ENCODE results near the genes PTCHD4, IL17F and TMEM14A.

GRCh38 chr6:47741734-47742319, 40.0 kb upstream of the OPN5 start:
- RRBS, 2 experiments: no CpG with 5 or more reads among the region's 3 CpGs
CAGE:
- cytosol, long polyA minus RNA: no peak
- cytosol, long polyA plus RNA: no peak
- long polyA plus RNA: no peak
- nucleus, long polyA minus RNA: no peak
- nucleus, long polyA plus RNA: no peak

DNA sequence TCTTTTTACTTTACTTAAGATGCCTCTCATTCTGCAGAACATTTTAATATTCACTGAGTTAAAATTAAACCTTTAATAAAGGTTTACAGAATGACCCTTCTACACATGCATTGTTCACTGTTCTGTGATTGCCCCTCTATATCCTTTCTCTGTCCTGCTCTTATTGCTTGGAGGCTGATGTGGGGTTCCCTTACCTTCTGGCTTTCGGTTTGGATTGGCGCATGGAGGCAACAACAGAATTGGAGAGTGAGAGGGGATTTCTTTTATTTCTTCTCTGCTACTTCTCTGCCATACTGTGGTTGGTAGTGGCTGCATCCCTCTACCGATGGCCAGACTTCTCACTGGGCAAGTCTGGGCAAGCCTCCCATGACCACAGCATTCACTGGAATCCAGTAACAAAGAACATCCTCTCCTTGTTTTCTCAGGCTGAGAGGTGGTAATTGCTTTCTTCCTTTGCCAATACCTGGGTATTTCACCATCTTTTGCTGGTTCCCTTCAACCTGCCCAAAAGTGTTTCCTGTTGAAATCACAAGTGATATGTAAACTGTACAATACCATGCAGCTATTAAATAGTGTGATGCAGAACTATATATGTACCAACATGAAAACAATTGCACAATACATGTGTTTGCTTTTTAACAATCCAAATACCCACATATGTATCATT, at the start of gene PTCHD4:
TSS of gene PTCHD4 (minus strand) at position 343 of the 667 bp plus-strand sequence.
- RRBS, 2 experiments: no CpG with 5 or more reads among the region's 3 CpGs
CAGE:
- cytosol, long polyA minus RNA: start-site peak on the minus strand centred at position 311 of the sequence, 33 bp wide, 554 reads
- cytosol, long polyA plus RNA: start-site peak on the minus strand centred at position 320 of the sequence, 50 bp wide, 767 and 1,096 reads in 2 replicates
- long polyA plus RNA: start-site peak on the minus strand centred at position 325 of the sequence, 58 bp wide, 653 and 713 reads in 2 replicates
- nucleus, long polyA minus RNA: no peak
- nucleus, long polyA plus RNA: start-site peak on the minus strand centred at position 345 of the sequence, 100 bp wide, 2,688 and 3,489 reads in 2 replicates

DNA sequence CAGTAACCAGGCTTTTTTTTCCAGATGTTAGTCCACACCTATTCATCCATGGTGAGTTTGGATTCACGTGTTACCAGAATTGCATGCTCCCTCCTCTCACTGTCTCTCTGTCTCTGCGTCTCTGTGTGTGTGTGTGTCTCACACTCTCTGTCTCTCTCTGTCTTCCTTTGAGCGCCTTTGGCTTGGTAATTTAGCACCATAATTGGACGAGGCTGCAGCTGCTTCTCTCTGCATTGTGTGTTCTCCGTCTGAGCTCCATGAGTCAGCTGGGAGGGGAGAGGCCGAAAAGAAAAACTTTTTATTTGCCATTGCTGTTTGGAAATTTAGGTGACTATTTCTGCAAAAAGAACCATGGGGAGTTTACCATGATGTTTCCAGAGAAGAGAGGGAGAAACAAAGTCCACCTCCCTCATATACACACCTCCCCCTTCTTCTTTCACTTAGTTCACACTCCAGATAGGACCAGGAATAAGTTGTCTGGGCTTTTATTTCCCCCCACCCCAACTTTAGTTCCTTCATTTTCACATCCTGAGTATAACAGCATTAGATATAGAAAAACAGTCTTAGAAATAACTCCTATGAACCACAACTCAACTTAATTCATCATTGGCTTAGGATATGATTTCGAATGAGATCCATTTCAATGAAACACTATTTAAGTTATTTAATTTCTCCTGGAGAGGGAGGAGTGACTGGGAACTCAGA, 3.6 kb downstream of the TFAP2B start:
- RRBS, 2 experiments: no CpG with 5 or more reads among the region's 7 CpGs
CAGE:
- cytosol, long polyA minus RNA: no peak
- cytosol, long polyA plus RNA: no peak
- long polyA plus RNA: no peak
- nucleus, long polyA minus RNA: no peak
- nucleus, long polyA plus RNA: no peak

GRCh38 chr6:50842386-50842705, 23.7 kb downstream of the TFAP2B start:
- RRBS, 2 experiments: no CpG with 5 or more reads among the region's 2 CpGs
CAGE:
- cytosol, long polyA minus RNA: no peak
- cytosol, long polyA plus RNA: no peak
- long polyA plus RNA: no peak
- nucleus, long polyA minus RNA: no peak
- nucleus, long polyA plus RNA: no peak

GRCh38 chr6:50843824-50844398, 25.2 kb downstream of the TFAP2B start:
- RRBS, 2 experiments: 3 to 5% methylated on average over 6 of the region's 22 CpGs
CAGE:
- cytosol, long polyA minus RNA: no peak
- cytosol, long polyA plus RNA: no peak
- long polyA plus RNA: no peak
- nucleus, long polyA minus RNA: no peak
- nucleus, long polyA plus RNA: no peak

- RRBS, 2 experiments: no CpG with 5 or more reads among the region's 2 CpGs
CAGE:
- cytosol, long polyA minus RNA: no peak
- cytosol, long polyA plus RNA: no peak
- long polyA plus RNA: no peak
- nucleus, long polyA minus RNA: no peak
- nucleus, long polyA plus RNA: no peak
These were observed 142.2 kb downstream of the TFAP2B start for GRCh38 chr6:50960950-50961283.

GRCh38 chr6:51738582-51738973, 348.8 kb downstream of the PKHD1 start:
- RRBS, 2 experiments: no CpG with 5 or more reads among the region's 1 CpG
CAGE:
- cytosol, long polyA minus RNA: no peak
- cytosol, long polyA plus RNA: no peak
- long polyA plus RNA: no peak
- nucleus, long polyA minus RNA: no peak
- nucleus, long polyA plus RNA: no peak

DNA sequence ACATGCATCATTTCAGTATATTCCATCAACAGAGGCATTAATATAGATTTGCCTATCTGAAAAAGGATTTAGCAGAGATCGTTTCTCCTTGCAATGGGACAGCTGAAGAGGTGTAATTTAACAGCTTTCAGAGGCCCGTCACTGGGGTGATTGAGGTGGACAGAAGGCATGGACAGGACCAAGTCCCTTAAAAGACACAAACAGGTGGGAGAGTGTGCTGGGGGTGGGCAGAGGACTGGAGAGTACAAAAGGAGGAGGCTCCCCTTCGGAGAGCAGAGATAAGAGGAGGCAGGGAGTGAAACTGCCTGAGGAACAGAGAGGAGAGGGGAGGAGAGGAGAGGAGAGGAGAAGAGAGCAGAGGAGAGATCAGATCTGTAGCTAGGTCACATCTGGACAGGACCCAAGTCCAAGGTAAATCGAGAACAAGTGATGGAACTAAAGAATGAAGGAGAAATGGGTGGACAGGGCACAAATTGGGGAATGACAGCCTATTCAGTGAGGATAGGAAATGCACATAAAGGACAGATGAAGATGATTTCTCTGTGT, 48.7 kb upstream of the PKHD1 start:
- RRBS, 2 experiments: no CpG with 5 or more reads among the region's 4 CpGs
CAGE:
- cytosol, long polyA minus RNA: no peak
- cytosol, long polyA plus RNA: no peak
- long polyA plus RNA: no peak
- nucleus, long polyA minus RNA: no peak
- nucleus, long polyA plus RNA: no peak

- RRBS, 2 experiments: no CpG with 5 or more reads among the region's 1 CpG
CAGE:
- cytosol, long polyA minus RNA: no peak
- cytosol, long polyA plus RNA: no peak
- long polyA plus RNA: no peak
- nucleus, long polyA minus RNA: no peak
- nucleus, long polyA plus RNA: no peak
These were observed at the start of gene IL17F for GRCh38 chr6:52244417-52244529. IL17F (minus strand) TSS chr6:52244500.

GRCh38 chr6:52285214-52285564, 647 bp upstream of the MCM3 start:
- RRBS, 2 experiments: no CpG with 5 or more reads among the region's 7 CpGs
CAGE:
- cytosol, long polyA minus RNA: no peak
- cytosol, long polyA plus RNA: no peak
- long polyA plus RNA: no peak
- nucleus, long polyA minus RNA: no peak
- nucleus, long polyA plus RNA: no peak

DNA sequence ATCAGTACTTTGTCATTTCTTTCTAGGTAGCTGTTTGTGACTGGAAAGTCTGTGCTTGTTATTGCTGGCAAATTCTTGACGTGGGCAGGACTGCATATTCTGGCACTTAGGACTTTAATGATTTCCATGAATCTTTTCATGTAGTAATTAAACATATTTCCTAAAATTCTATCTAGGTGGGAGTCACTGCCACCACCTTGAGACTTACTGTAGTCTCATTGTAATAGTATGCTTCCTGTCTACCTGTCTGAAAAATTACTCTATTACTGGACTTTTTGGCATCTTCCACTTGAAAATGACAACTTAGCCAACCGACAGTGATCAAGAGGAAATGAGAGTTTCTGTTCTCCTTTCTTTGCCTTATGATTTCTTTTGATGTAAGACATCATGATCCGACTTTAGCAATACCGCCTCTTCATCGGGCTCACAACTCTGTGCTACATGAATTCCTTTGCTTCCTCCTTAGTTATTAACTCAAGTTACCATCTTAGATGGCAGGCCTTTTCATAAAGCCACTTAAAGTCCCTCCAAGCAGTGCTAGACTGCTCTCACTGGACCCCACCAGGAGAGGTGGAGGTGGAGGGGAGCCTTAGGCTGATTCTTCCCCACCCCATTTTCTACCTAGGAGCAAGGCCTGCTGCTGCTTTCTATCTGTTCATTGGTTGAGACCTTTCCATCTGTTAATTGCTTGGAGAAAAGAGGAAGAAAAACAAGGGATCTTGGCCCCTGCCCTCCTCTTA, 21.4 kb upstream of the MCM3 start:
- RRBS, 2 experiments: no CpG with 5 or more reads among the region's 5 CpGs
CAGE:
- cytosol, long polyA minus RNA: no peak
- cytosol, long polyA plus RNA: no peak
- long polyA plus RNA: no peak
- nucleus, long polyA minus RNA: no peak
- nucleus, long polyA plus RNA: no peak

GRCh38 chr6:52370183-52370686, 8.3 kb downstream of the PAQR8 start:
- RRBS, 2 experiments: no CpG with 5 or more reads among the region's 5 CpGs
CAGE:
- cytosol, long polyA minus RNA: no peak
- cytosol, long polyA plus RNA: no peak
- long polyA plus RNA: no peak
- nucleus, long polyA minus RNA: no peak
- nucleus, long polyA plus RNA: no peak

DNA sequence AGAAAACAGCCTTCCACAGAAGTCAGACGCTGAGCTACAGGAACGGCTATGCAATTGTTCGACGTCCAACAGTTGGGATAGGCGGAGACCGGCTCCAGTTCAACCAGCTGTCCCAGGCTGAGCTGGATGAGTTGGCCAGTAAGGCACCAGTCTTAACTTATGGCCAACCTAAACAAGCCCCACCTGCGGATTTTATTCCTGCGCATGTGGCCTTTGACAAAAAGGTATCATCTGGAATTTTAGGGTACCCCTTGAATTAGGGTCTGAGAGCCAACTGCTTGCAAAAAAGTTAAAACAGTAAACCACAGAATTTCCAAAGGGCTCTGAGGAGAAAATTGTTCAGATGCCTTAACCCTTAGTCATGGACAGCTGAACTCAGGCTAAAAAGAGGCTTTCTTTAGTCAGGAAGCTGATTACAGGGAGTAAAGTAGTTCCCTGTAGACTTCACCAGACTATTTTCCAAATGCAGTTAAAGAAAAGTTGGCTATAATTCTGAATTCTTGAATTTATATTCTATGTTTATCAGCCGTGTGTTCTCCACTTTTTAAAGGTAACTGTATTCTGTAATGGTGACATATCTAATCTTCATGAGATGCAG, 3.9 kb downstream of the EFHC1 start:
- RRBS, 2 experiments: no CpG with 5 or more reads among the region's 9 CpGs
CAGE:
- cytosol, long polyA minus RNA: no peak
- cytosol, long polyA plus RNA: no peak
- long polyA plus RNA: no peak
- nucleus, long polyA minus RNA: no peak
- nucleus, long polyA plus RNA: no peak

DNA sequence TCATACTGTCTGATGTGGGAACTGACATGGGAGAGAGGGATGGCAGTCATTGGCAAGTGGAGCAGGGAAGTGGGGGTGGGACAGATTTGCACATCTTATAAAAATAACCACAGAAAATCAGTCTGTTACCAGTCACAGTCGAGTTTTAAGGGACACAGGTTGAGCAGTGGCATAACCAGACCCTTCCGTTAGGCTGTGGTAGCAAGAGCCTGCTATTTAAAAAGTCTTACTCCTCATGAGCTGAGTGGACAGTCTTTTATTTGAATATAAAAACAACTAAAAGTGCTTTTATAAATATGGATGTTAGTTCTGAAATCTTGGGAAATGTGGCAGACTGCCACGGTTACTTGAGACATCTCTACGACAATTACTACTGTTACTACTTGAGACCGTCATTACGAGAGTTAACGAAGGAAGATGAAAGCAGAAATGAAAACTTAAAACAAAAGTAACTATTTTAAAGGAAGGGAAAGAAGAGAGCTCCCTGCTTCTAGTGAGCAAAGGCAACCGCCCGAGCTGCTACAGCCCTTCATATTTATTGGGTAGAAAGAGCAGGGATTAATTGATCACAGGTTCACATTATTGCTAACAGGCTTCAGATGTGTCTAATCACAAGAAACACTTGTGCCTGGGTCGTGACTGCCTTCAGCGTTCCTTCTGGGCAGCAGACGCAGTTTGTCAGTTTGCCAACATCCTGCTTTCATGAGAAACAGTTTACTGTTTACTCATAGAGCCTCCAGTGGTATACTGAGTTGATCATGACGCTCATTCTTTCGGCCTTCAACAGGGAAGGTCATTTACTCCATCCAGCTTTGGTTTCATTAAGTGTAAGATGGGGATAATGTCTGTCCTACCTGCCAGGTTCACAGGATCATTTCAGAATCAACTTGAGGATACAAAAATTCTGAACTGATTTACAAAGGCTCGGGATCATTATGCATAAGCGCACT, 71.4 kb downstream of the EFHC1 start:
- RRBS, 2 experiments: no CpG with 5 or more reads among the region's 16 CpGs
CAGE:
- cytosol, long polyA minus RNA: no peak
- cytosol, long polyA plus RNA: no peak
- long polyA plus RNA: no peak
- nucleus, long polyA minus RNA: no peak
- nucleus, long polyA plus RNA: no peak

GRCh38 chr6:52511959-52512696, 64.7 kb downstream of the TRAM2 start:
- RRBS, 2 experiments: no CpG with 5 or more reads among the region's 9 CpGs
CAGE:
- cytosol, long polyA minus RNA: no peak
- cytosol, long polyA plus RNA: no peak
- long polyA plus RNA: no peak
- nucleus, long polyA minus RNA: no peak
- nucleus, long polyA plus RNA: no peak

- RRBS, 2 experiments: no CpG with 5 or more reads among the region's 3 CpGs
CAGE:
- cytosol, long polyA minus RNA: no peak
- cytosol, long polyA plus RNA: no peak
- long polyA plus RNA: no peak
- nucleus, long polyA minus RNA: no peak
- nucleus, long polyA plus RNA: no peak
These were observed 54.2 kb downstream of the TRAM2 start for GRCh38 chr6:52522784-52523009.

- RRBS, 2 experiments: no CpG with 5 or more reads among the region's 9 CpGs
CAGE:
- cytosol, long polyA minus RNA: no peak
- cytosol, long polyA plus RNA: no peak
- long polyA plus RNA: no peak
- nucleus, long polyA minus RNA: no peak
- nucleus, long polyA plus RNA: no peak
These were observed 2.2 kb downstream of the TRAM2 start for GRCh38 chr6:52574496-52575184.

DNA sequence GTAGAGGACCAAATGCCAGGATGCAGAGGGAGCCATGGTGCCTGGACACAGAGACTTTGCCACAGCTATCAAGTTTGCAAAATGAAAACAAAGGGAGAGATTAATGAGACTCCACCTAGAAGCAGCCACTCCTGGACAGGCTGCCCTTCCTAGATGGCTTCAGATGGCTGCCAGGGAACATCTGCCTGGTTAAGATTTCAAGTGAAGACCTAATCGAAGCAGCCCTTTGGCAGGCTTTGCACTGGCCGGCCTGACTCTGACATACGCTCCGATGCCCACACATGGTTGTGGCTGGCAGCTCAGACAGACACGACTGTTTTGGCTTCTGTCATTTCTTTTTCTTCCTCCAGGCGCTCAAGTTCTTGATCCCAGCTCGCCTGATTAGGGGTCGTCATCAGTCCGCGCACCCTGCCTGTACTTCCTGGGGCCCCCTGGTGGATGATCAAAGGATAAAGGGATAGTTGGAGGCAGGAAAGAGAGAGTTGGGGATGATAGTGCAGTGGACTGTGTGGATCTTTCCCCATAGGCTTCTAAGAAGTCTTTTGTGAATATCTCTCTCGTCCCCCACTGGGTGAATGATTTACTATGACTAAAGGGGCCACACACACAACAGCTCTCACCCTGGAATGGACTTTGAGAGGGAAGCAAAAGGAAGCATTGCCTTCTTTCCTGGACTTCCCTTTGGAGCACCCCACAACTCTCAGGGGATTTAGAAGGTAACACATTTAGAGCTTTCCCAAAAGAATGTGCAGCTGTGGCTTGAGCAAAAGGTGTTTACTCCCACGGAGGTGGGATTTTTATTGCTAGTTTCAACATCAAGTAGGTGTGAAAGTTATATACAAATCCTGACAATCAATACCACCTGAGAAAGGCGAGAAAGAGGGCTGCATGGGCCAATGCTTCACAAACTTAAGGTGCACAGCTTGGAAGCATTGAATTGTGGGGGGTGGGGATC, 21.4 kb upstream of the TRAM2 start:
- RRBS, 2 experiments: no CpG with 5 or more reads among the region's 13 CpGs
CAGE:
- cytosol, long polyA minus RNA: no peak
- cytosol, long polyA plus RNA: no peak
- long polyA plus RNA: no peak
- nucleus, long polyA minus RNA: no peak
- nucleus, long polyA plus RNA: start-site peak on the plus strand centred at position 657 of the sequence, 76 bp wide, 25 and 11 reads in 2 replicates

GRCh38 chr6:52670779-52671584, at the start of gene TMEM14A:
TMEM14A (plus strand) TSS chr6:52671113.
- RRBS, 2 experiments: 4% methylated on average over 3 of the region's 43 CpGs
CAGE:
- cytosol, long polyA minus RNA: start-site peak on the plus strand at chr6:52671112-52671154, 144 reads
- cytosol, long polyA plus RNA: start-site peak on the plus strand at chr6:52671112-52671167, 1,562 and 1,433 reads in 2 replicates
- long polyA plus RNA: start-site peak on the plus strand at chr6:52671112-52671167, 742 and 736 reads in 2 replicates
- nucleus, long polyA minus RNA: no peak
- nucleus, long polyA plus RNA: start-site peak on the plus strand at chr6:52671091-52671174, 790 and 956 reads in 2 replicates

DNA sequence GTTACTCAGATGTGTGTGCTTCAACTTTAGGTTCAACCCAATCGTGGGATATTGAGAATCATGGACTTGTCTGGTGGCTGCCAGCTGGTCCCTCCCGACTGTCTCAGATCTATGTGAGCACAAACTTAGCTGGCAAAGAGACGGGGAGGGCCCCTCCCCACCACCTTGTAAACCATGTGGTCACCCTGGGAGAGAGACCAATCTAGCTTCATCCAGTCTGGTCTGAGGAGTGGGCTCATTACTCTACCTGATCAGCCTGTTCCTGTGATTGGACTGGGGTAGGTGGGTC, 4.9 kb downstream of the GSTA4 start:
- RRBS, 2 experiments: no CpG with 5 or more reads among the region's 3 CpGs
CAGE:
- cytosol, long polyA minus RNA: no peak
- cytosol, long polyA plus RNA: no peak
- long polyA plus RNA: no peak
- nucleus, long polyA minus RNA: no peak
- nucleus, long polyA plus RNA: no peak

Measured in HepG2 (cell line).